Hair follicular keratinocyte (primary cell): ENCODE measurements around the genes LRRC74A, CIPC and TMED8.

DNA sequence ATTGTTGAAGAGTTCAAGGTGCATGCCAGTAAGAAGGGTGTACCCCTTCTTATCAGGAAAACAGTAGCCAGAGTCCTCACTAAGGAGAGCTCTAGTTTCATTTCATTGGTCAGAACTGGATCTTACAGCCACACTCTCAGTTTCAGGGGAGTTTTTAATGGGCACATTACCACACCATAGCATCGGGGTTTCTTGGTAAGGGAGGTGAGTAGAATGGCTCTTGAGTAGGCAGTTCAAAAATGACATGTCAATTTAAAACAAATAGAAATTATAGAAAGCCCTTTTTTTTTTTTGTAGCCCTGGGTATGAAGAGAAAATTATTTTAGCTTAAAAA lies 8.2 kb downstream of the IFT43 start:
- RAMPAGE, long total RNA, result no peak

DNA sequence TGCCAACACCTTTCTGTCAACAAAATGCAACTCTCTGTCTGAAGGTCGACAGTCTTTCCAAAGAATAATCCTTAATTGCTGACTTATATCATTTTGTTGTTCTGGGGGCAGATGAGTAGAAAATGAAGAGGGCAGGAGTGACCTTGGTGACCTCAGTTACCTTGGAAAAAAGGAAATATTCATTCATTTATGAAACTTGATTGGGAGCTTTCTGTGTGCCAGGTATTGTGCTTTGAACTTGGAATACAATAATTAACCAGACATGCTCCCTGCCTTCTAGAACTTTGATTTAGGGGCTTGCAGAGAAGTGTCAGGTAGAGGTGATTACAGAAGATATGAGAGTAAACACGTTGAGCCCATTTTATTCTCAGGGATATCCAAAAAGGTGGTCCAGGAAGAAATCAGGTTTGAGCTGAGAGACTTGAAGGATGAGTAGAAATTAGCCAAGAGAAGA lies 11.1 kb downstream of the IFT43 start:
- RAMPAGE, long total RNA, result no peak

DNA sequence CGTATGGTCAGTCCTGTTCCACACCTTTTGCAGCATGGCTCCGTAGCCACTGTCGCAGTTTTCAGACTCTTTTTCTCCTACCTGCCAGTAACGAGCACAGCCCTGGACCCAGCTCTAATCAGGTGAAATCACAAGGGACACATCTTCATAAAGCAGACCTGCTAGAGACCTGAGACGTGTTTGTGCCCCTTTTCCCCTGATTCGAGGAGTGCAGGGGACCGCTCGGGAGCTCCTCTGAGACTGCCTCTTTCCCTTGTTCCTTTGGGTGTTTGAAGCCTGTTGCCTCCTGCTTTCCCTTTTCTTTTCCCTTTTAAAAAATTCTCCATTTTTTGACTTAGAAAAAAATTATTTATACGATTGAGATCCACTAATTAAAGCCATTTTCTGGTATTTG lies 76.6 kb upstream of the GPATCH2L start:
- RAMPAGE, long total RNA, result no peak

DNA sequence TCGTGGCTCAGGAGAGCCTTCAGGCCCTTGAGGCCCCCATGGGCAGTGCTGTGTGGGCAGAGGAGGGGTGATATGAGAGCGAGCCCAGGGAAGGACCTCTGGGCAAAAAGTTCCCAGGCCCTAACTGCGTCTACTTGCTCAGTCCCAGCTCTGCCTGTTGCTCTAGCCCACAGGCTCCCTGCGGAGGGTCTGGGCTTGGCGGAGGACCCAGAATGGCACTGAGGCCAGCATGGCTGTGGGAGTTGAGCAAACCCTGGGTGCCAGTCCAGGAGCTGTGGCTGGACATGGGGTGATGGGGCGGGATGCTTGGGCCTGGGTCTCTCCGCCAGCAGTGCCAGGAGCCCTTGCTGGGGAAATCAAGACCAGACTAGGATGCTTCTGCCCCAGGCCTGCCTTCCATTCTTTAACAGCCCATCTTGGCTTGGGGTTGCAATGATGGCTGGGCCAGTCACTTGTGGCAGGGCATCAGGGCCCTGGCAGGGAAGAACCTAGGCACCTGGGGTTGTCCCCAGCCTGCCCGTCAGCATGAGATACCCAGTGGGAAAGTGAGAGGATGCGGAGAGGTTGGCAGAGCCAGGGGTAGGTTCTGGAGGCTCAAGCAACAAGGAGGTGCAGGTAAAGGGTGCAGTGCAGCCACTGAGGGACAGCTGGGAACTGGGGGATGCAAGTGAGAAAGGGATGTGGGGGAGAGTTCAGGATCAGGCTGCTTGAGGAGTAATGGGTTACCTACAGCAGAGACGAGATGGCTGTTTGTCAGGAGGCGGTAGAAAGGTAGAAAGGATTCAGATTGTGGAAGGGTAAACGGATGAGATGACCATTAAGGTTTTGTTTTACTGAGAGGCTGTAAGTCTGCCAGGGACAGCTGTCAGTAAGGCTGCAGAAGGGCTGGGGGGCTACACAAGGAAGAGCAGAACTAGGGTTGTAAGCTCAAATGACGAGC lies 18.6 kb downstream of the VASH1 start:
- RAMPAGE, long total RNA, result no peak

DNA sequence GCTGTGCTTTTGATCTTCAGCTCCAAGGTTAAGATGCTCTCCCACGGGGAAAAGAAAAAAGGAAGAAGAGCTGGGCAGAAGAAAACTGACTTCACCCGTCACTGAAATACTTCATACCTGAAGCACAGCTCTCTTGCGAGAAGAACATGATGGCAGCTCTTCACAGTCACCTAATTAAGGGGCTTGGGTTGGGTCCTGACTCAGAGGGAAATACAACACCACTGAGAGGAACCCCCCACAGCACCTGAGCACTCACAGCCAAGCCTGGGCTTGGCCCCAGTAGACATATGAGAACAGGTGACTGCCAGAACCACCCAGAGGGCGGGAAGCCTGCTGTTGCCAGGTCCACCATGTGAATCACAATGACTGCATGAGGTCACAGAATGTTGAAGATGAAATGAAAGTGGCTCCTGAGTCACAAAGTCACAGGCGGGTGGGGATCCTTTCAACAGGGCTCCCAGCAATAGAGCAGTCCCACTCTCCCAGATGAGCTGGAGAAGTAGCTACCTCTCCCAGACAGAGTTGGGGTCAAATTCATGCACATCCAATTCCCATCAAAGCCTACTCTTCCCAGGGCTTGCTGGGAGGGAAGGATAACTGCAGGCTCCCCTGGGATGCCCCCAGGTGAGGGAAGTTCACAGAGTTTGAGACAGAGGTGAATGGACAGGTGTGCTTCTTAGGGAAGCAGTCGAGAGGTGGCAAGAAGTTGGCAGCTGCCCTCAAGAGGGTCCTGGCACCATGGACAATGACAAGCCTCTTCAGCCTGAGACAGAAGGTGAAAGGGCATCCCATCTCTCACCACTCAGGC lies at the start of gene LRRC74A:
Gene LRRC74A, plus strand, starts transcription at position 449 of the 808 bp plus-strand sequence.
- RAMPAGE, long total RNA, result no peak

DNA sequence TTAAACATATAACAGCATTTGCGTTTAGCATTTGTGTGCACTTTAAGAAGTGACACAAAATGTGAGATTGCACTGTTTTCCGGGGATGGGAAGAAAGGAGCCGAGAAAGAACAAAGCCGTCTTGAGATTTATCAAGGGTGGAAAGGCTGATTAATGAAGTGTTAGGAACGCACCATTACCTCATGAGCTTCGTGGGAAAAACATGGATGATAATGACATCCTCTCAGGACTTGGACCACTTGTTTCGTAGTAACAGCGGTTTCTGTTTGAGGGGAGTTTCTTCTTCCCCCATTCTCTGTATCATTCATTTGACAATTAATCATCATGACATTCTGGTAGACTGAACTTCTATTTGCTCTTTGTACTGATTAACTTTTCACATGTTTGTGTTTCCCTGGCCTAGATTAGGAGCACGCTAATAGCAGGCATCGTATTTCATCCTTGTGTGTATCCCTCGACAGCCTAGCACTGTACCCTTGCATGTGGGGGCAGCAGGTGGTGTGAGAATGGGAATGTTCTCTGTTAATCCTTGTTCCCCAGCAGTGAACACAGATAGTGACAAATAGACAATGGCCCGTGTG lies 8.0 kb downstream of the LRRC74A start:
- RAMPAGE, long total RNA, result no peak

DNA sequence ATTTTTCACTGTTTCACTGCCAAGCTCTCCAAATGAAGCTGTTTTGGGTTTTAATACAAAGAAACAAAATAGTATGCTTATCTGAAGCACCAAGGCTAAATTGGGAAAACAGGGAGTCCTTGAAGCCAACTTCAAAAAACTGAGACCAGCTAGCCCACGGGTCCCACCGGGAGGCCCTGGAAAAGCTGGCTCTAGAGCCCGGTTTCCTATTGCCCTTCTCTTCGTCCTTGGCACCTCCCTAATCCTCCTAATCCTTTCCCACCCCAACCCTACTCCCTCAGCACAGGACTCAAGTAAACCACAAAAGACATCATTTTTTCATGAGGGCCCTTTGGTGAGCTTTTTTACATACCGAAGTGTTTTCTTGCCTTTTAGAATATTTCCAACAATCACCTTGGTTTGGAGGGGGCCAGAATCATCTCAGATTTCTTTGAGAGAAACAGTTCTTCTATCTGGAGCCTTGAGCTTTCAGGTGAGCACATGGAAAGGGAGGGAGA lies 11.3 kb downstream of the LRRC74A start:
- RAMPAGE, long total RNA, result no peak

- RAMPAGE, long total RNA, result no peak
Observed at GRCh38 chr14:76948614-76949058, 79.9 kb downstream of the IRF2BPL start.

DNA sequence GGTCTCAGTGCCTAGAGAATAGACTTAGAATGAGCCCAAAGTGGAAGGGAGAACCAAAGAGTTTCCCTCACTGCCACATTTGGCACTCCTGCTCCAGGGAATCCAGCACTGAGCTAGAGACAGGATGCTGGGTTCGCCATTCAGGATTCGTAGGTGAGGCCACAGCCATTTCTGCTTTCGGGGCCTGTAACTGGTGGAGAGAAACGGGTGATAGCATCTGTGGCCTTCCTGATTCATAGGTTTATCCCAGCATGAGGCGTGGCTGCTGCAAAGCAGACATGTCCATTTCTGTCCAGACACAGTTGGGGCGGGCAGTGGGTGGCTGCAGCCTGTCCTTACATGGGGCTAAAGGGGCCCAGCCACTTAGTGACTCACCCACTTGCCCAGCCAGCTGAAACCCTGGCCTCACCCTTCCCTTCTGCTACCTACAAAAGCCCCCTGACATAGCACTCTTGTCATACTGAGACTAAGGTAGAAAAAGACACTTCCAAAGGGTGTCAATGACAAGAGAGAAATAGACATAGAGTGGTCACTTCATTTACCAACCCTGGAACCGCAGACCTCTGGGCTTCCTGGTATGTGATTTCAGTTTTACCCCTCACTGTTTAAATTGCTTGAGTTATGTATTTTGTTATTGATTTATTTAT lies 69.2 kb downstream of the IRF2BPL start:
- RAMPAGE, long total RNA, result no peak

- RAMPAGE, long total RNA, result no peak
Observed at GRCh38 chr14:76961578-76962278, 66.8 kb downstream of the IRF2BPL start.

- RAMPAGE, long total RNA, result no peak
Observed at GRCh38 chr14:76968615-76969159, 59.8 kb downstream of the IRF2BPL start.

GRCh38 chr14:77025724-77026625 lies 2.5 kb downstream of the IRF2BPL start:
- RAMPAGE, long total RNA, result no peak

DNA sequence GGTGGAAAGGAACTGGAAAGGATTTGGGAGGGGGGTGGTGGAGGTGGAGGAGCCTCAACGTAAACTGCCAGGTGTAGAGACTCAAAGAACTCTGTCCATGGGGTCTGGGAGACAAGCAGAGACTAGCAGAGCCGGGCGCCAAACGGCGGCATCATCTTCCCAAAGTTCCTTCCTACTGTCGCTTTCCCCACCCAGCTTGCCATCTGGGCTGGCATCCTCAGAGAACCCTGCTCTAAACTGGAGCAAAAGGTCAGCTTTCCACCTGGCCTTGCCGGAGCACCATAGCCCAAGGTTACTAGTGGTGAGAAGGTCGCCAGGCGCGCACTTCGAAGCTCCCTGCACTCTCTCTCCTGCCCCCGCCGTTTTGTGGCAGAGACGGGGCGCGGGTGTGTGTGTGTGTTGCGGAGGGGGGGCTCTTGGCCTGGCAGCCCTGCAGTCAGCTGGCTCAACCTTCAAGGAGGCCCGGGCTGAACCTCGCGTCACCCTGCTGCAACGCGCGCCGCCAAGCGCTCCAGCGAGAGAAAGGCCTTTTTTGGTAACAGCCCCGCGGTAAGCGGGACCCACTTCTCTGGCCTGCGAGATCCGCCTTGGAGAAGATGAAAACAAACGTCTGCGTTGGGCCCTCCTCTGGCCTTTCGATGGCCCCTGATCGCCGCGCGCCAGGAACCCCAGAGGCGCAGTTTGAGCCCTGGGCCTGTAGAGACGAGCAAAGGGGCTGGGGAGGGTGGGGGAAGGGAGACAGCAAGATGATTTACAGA lies 4.2 kb upstream of the IRF2BPL start:
- RAMPAGE, long total RNA, result no peak

- RAMPAGE, long total RNA, result no peak
Observed at GRCh38 chr14:77041104-77041591, 12.6 kb upstream of the IRF2BPL start.

DNA sequence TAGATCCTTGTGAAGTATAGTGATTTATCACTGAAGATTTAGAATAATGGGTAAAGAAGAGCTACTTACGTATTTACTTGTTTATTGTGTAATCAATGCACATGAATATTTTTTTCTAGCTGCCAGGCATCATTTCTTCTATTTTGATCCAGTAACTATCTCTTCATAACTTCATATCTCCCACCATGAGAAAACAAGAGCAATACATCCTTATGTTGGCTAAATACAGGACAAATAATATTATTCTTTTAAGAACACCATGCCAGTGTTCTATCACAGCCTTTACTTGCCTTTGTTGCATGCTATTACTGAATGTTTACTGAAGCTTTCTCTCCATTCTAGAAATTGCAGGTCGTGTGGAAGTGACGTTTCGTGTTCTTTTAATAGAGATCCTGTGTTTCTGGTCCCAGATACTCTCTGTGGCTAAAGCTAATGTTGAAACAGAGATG lies 17.0 kb upstream of the CIPC start:
- RAMPAGE, long total RNA, result no peak

DNA sequence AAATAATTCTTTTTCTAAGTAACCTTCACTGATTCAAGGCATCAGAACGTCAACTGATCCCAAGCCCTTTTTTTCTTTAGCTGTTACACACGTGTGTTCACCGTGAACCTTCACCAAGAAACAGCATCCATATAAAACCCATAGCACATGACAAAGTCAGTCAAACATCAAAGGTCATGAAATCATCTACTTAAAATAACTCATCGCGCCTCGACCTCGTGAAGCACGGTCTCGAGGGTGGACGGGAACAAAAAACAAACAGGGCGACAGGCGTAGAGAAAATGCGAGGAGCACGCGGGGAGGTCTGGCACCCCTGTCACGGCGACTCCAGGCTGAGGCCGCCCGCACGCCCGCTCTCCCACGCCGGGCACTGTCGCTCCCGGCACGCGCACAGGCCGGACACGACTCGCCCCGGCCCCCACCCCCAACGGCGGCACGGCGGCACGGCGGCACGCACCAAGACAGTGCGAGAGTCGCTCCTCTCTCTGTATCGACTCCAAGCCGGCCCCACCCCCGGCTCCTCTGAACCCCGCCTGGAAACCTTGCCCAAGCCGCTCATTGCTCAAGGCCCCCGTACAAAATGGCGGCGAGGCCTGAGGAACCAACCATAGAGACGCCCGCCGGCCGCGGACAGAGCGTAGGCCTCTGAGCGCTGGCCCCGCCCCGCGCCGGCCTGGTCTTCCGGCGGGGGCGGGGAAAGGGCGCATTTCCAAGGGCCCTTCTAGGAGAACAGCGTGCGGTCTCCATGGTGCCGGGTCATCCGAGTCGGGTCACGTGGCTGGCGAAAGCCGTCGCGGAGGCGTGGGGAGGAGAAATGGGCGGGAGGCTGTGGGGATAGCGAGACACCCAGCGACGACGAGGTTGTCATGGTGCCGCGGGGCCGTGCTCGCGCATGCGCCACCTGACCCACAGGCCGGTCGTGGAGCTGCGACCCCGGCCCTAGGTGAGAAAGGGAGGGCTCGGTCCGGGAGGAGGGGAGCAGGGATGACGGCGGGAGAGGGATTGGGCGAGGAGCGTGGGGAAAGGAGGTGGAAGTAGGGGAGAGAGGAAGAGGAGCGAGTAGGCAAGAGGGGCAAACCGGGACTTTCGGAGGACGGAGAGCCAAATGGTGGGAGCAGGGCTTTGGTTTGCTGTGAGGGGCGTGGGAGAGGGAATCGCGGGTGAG lies at the start of gene CIPC:
Gene CIPC, plus strand, starts transcription at position 840 of the 1,165 bp plus-strand sequence.
- RAMPAGE, long total RNA, result start-site peak on the plus strand centred at position 854 of the sequence, 117 bp wide, 19 and 17 reads in 2 replicates

GRCh38 chr14:77105106-77105922 lies 7.3 kb downstream of the CIPC start:
- RAMPAGE, long total RNA, result no peak

DNA sequence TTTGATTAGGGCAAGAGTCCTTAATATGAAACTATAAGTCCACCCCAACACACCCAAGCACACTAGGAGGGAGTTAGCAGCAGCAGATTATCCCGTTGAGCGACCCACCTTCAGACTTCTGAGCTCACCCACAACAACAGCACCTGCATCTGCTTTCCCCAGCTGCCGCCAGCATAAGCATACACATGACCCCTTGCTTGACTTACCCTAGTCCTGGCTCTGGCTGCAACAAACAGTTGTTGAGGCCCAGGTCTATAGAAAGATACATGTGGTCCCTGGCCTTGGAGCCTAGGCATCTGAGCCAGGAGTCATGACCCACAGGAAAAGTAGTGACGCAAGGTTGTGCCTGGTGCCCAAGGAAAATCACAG lies 19.0 kb downstream of the ZDHHC22 start:
- RAMPAGE, long total RNA, result no peak

DNA sequence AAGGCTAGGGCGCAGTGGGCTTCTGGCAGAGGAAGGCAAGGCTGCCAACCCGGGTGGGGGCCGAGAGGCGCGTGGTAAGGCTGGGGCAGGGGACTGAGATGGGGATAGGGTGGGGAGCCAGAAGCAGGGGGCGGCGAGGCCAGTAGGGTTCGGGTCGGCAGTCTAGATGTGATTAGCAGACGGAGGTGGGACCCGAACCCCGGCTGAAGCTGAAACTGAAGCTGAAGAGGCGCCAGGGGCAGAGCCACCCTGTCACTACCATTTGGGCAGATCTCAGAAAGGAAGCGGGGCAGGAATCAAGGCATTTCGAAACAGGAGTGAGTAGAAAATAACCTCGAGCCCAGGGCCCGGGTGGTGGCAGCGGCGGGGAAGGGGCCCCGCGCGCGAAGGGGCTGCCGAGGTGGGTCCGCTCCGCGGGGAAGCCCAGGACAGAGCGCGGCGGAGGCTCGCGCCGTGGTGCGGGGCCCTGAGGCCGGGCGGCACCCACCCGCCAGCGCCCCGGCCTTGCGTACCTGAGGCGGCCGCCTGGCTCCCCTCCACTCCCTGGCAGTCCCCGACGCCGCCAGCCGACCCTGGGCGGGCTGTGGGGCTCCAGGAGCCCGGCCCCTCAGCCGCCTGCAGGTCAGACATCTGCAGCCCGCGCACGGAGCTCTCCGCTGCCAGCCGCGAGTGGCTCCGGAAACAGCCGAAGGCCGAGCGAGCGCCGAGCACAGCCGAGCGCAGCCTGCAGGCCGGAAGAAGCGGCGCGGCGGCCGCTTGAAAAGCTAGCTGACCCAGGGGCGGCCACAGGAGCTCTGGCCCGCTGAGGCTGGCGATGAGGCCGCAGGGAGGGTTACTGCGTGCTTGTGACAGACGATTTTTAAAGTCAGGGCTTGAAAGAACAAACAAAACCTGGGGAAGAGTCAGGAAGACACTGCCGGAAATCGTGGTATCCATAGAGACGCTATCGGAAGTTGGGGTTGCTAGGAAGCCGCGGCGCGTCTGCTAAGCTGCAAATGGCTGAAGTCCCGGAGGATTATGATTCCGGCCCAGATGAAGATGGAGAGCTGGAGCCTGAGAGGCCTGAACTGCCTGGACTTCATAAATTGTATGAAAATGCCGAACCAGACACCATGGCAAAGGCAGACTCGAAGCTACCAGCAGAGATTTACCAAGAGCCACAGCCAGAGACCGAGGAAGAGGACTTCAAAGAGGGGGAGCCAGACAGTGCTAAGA lies at the start of gene TMED8:
Gene TMED8, minus strand, starts transcription at position 671 of the 1,215 bp plus-strand sequence.
- RAMPAGE, long total RNA, result no peak

GRCh38 chr14:77607818-77608367 lies 8.5 kb downstream of the SPTLC2 start:
- RAMPAGE, long total RNA, result no peak